Measurements from ENCODE around the genes ZSWIM6 and CWC27.

DNA sequence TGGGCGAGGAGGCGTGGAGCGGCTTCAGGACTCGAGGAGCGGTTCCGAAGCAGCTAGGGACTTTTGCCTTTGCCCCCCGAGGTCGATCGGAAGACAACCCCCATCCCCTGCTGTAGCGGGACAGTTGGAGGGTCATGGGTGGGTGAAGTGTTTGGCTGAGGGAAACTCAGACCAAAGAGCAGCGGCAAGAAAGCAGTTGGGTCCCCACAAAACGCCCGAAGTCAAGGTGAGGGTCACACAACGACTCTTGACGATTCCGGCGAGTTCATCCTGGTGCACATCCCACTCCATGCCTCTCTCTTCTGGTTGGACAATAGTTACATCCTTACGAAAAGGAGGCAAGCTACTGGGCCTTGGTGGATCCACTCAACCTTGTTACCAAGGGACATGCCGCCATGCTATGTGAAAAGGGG lies 477 bp upstream of the SMIM15 start:
- PRO-cap: no peak

DNA sequence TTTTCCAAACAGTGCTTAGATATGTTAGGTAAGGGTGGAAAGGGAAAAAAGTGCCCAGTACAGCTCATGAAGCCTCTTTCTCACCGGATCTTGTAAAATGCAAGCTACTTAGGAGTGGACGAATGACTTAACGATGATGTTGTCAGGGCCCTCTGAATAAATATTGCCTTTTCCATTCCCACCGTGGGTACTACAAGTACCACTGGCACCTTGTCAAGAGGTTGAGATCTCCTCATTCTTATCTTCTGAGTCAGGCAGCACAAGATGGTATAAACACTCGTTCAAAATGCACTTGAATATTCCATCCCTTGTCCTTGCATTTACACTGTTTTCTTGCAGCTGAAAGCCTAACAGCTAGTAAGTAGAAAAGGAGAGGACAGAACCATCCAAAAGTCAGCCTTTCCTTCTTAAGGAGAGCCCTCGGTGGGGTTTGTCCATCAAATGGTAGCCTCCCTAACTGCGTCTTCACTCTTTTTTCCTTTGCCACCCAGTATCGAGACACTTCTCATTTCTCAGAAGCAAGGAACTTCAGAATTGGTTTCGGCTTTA lies 19.6 kb upstream of the ZSWIM6 start:
- PRO-cap: no peak

DNA sequence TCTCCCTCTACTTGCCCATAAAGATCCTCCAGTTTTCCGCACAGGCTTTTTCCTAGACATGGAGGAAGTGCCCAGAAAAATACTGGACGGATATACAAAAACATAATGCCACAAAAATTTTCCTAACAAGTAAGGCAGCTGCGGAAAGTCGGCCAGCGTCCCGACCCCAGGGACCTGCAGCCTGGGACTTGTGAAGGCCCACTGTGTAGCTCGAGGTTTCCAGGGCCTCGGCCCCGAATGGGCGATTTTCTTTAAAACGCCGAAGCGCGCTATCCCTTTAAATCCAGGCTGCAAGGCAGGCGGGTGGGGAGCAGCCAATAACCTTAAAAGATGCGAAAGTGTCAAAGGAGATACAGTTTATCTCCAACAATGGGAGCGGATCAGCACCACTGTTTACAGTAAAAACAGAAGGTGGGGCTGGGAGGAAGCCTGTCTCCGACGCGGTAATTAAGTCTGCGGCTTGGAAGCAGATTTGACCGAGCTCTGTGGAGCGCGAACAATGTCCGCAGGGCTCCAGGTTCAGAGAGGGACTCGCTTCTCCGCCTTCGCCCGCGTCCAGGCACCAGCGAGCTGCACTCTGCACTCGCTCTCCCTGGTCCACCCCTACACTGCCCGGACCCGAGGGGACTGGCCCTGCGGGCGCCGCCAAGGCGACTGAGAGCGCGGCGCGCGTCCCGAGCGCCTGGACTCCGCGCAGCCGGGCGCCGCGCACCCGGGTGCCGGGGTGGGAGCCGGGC lies 1.6 kb upstream of the ZSWIM6 start:
- PRO-cap: unidirectional peak, plus-strand start at position 355 of the sequence; unidirectional peak, minus-strand start at position 718 of the sequence

- PRO-cap: unidirectional peak, minus-strand start at chr5:61331030; unidirectional peak, minus-strand start at chr5:61331453; unidirectional peak, minus-strand start at chr5:61331517; unidirectional peak, minus-strand start at chr5:61331551; unidirectional peak, minus-strand start at chr5:61331642; unidirectional peak, minus-strand start at chr5:61331828
Observed at GRCh38 chr5:61330980-61331890, 823 bp upstream of the ZSWIM6 start.

GRCh38 chr5:61332141-61333164 lies at the start of gene ZSWIM6:
TSS of gene ZSWIM6 (plus strand) at chr5:61332258.
- PRO-cap: bidirectional peak, plus-strand start at chr5:61332258, minus-strand start at chr5:61332013; bidirectional peak, plus-strand start at chr5:61333065, minus-strand start at chr5:61332913

GRCh38 chr5:61358559-61359256 lies 26.6 kb downstream of the ZSWIM6 start:
- PRO-cap: no peak

- PRO-cap: no peak
Observed at GRCh38 chr5:61407442-61408484, 75.7 kb downstream of the ZSWIM6 start.

GRCh38 chr5:61429158-61430120 lies 97.4 kb downstream of the ZSWIM6 start:
- PRO-cap: no peak

DNA sequence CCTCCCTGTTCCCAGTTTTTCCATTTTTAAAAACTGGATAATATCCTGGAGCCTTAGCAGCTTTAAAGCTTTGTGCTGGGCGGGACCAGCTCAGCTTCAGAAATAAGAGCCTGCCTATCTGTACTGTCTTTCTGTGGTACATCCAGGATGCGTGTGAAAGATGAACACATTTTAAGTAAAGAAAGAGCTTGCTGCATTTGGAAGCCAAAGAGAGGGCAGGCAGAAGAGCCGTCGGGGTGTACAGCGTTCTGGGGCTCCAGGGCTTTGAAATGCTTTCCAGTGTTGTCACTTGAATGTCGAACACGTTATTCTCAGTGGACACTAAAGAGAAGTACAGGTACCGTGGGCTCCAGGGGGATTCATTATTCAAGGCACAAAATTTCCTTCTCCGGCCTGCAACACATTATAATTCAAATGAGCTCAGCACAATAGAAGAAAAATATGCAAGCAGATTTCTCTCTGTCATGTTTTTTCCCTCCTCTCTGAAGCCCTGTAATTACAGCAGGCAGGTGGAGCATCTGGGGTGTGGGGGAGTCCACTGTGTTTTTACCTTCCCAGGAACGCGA lies 293.0 kb downstream of the ZSWIM6 start:
- PRO-cap: no peak

DNA sequence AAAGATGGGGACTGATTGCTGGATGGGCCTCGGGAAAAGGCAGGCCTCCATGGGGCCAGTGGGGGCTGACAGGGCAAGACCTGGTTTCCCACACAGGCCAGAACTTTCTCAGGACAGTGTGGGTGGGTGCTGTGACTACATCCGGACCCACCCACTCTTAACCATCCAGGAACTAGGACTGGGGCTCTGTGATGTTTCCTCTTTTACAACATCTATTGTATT lies 294.8 kb downstream of the ZSWIM6 start:
- PRO-cap: no peak

DNA sequence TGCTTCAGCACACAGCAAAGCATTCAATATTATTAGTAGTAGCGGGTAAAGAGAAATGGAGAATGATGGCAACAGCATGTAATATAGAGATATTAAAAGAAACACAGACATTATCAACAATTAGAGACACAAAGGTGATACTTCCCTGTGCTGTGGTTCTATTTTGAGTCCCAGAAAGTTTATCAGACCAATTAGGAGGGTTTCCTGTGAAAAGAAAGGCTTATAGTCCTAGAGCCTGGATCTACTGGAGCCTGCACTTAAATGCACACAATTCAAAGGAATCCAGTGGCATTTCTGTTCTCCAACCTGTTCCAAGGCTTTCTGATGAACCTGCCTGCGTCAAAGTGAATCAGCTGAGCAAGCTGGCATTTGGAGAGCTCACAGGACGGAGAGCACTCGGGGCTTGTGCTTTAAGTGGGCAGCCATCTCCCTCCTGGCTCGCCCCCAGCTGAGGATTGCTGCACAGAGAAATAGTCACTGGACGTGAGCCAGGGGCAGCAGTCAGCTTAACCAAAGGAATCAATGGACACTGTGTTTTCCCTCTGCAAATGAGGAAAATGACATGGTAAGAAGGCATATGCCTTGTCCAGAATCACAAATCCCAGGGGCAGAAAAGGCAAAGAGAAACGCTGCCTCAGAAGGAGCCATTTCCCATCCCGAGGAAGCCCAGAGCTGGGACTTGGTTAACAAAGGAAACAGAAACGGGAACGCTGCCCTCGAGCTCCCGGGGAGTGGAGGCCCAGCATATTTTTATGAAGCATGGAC lies 299.3 kb downstream of the ZSWIM6 start:
- PRO-cap: no peak

DNA sequence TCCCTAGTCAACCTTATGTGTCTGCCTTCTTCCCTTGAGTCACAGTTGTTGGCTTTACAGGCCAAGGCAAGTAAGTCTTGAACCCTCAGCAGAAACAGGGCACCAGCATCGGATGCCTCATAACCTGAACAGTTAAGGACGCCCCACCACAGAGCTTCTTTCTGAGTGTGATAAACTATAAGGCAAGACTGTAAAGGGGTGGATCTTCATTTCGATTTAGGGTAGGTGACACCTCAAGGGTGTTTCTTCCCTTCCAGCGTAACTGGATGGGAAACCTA lies 622 bp upstream of the KIF2A start:
- PRO-cap: no peak

- PRO-cap: no peak
Observed at GRCh38 chr5:62322398-62322951, 16.5 kb downstream of the KIF2A start.

GRCh38 chr5:64768829-64769449 lies at the start of gene CWC27:
TSS of gene CWC27 (plus strand) at chr5:64768930.
- PRO-cap: no peak

GRCh38 chr5:64836426-64836805 lies 67.7 kb downstream of the CWC27 start:
- PRO-cap: no peak

- PRO-cap: no peak
Observed at GRCh38 chr5:65027280-65027591, 258.5 kb downstream of the CWC27 start.

DNA sequence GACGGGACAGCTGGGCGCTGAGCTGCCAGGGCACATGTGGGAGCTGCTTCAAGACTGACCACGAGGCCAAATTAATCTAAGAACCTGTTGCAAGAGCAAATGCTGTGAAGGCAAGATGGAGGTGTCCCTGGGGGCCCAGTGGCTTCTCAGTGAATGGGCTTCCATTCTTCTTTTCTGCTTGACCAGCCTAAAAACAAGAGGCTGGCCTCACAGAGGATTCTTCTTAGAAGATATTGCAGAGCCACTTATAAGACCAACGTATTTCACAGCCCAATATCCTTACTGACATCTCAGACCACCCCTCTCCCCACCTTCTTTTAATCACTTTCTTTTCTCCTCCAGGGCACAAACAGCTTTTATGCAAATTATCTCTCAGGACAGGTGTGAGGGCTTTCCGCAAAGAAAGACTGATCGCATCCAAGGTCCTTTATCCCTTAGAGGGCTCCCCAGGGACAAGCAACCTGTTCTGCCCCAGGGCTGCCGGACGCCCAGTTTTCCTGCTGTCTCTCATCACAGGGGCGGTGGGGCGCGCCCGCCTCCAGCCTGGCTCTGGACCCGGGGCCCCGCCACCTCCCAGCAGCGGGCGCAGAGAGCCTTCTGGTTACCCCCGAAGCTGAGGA lies 265.9 kb downstream of the CWC27 start:
- PRO-cap: no peak

DNA sequence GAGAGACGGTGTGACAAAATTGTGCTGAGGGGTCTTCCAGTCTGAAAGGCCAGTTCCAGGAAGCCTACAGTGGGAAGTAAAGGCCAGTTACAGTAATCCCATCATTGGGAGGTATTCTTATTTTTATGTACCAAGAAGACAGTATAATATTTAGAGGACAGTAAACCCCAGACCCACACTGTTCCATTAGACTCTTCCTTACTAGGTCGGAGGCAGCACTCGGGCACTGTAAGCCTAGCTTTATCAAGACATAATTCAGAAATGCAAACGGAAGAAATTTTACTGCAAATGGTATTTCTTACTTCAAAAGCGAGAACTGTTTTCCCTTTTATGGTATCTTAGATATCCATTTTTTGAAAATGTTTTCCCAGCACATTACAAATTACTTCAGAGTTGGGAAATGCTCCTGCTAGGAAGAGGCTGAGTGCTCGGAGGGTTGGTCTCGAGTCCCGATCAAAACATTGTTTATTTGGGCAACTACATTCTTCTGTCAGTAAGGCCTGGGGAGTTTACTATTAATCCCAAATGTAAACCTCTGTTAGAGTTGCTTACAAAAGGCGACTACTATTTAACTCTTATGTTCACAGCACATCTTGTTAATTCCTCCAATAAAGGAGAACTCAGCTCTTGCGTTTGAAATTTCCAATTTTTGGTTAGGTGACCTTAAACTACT lies 332.9 kb downstream of the CWC27 start:
- PRO-cap: no peak

DNA sequence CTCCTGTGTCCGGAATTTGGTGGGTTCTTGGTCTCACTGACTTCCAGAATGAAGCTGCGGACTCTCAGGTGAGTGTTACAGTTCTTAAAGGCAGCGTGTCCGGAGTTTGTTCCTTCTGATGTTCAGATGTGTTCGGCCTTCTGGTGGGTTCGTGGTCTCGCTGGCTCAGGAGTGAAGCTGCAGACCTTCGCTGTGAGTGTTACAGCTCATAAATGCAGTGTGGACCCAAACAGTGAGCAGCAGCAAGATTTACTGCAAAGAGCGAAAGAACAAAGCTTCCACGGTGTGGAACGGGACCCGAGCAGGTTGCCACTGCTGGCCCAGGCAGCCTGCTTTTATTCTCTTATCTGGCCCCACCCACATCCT lies 3.0 kb upstream of the ADAMTS6 start:
- PRO-cap: no peak

DNA sequence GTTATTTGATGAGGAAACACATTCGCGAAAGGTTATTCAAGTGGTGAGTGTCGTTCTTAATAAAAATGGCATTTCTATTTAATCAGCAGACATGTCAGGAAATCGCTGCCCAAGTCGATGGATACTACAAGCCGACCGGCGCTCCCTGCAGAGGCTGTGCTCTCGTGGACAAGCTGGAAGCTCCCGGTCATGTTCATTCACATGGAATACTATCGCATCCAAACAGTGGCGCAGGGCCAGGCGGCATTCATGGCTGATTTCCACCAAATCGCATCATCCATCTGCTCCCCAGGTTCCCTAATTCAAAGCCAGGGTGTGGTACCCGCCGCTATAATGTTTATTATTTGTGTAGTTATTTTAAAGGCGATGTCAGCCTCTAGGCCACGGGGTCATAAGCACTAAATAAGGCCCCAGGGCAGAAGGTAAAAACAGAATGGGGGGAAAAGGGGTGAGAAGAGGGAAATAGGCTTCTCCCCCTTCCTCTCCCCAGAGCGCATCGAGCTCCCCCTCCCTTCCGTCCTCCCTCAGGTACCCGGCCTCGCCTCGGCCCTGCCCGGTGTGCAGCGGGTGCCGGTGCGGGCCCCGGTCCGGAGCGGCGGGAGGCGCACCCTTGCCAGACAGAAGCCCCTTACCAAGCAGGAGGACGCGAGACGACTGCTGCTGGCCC lies 491 bp downstream of the SGTB start:
- PRO-cap: unidirectional peak, plus-strand start at position 88 of the sequence